ENCODE measurements around the gene PAFAH1B2.

DNA sequence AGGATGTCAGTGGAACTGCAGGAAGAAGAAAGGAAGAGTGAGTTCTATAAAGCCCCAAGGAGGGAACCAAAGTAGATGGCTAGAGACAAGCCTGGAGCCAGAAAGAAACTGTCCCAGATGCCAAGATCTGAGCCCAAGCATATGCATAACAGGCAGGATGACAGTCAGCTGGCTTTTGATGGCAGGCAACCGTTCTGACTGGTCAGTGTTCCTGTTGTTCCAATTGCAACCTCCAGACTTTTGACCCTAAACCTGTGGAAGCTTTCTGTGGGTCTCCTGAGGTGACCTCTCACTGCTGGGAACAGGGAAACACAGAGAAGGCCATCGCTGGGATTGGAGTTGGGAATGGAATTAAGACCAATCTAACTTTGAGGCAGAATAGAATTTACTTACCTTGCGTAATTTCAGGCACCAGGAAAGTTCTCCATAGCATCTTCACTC, 21.6 kb upstream of the NNMT start:
- RRBS, 2 experiments: no CpG with 5 or more reads among the region's 3 CpGs

DNA sequence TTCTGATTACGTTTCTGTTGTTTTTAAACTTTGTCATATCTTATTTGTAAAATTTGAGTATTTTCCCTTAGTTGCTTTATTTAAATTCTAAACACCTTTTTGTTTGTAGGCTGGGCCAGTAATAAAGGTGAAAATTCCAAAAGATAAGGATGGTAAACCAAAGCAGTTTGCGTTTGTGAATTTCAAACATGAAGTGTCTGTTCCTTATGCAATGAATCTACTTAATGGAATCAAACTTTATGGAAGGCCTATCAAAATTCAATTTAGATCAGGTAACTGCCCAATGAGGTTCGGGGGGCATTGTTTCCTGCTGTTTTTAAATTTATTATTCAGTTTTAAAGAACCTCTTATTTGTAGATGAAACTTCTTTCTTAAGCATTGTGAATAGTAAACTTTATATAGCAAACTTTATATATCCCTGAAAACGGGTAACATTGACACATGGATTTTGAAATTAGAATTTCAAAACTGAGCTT, 1.2 kb downstream of the RBM7 start:
- RRBS, 2 experiments: no CpG with 5 or more reads among the region's 4 CpGs

DNA sequence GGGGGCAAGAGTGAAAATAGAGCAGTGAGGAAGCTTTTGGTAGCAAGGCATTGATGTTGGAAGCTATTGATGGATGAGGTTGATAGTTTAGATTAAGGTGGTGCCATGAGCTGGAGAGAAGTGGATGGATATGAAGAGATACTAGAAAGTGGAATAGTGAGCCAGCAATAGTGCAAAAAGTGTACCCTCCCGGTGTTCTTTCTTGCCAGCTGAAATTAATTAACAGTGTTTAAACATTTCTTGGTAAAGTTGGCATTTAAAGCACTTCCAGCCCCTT, 3.7 kb downstream of the RBM7 start:
- RRBS, 2 experiments: no CpG with 5 or more reads among the region's 1 CpG

DNA sequence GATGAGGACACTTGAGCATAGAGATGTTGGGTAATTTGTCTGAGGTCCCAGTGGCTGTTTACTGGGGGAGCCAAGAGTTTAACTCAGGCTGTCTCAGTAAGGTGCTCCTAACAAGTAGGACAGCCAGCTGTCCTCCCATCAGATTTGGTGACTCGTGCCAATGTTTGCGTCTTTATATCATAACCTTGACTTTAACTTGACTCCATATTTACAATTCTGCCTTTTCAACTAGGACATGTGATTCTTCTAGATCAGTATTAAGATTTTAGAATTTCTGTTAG, 1.8 kb downstream of the REXO2 start:
- RRBS, 2 experiments: no CpG with 5 or more reads among the region's 2 CpGs

DNA sequence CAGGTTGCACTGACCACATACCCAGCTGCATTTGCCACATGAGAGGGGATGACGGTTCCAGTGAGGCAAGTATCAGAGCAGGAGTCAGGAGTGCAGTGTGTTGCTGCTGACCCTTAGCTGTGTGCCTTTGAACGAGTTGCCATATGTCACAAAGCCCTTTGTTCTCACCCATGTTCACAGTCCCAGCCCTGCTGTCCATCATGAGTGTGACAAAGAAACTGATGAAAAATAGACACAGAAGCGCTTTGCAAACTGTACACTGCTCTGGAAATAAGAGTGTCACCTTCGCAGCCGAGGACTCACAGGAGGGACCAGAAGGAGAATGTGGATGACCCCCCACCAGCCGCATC, 568.8 kb upstream of the CADM1 start:
- RRBS, 2 experiments: no CpG with 5 or more reads among the region's 6 CpGs

DNA sequence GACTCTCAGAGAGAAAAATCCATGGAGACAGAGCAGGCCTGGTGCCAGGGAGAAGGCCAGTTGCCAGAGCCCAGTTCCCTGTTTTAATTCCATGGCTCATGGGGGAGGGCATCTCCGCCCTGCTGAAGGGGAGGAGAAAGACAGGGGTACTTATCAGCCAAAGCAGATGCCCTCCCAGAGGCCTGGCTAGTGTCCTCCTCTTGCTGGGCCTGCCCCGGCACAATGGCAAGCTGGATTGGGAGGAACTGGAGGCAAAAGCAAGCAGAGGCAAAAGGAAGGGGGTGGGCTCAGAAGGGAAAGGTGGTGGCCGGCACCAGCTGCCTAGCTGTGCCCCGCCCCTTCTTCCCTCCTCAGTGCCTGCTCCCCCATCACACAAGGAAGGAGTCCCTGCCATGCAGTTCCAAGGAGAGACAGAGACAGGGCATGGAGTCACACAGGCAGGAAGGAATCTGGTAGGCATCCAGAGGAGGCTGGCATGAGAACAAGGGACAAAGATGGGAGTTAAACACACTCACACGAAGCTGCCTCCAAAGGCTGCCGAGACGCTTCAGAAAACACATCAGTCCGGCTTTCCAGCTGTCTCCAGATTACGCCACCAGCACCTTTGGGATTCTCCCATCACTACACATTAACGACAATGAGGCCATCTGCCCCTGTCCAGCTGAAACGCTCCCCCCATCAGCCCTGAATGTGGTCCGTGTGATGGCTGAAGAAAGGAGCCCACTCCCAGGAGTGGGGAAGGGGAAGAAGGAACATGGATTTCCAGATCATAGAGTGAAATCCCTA, 591.7 kb downstream of the BUD13 start:
- RRBS, 2 experiments: 37 to 51% methylated on average over 2 of the region's 12 CpGs

- RRBS, 2 experiments: no CpG with 5 or more reads among the region's 1 CpG
Measured at GRCh38 chr11:116257085-116257479, 515.7 kb downstream of the BUD13 start.

DNA sequence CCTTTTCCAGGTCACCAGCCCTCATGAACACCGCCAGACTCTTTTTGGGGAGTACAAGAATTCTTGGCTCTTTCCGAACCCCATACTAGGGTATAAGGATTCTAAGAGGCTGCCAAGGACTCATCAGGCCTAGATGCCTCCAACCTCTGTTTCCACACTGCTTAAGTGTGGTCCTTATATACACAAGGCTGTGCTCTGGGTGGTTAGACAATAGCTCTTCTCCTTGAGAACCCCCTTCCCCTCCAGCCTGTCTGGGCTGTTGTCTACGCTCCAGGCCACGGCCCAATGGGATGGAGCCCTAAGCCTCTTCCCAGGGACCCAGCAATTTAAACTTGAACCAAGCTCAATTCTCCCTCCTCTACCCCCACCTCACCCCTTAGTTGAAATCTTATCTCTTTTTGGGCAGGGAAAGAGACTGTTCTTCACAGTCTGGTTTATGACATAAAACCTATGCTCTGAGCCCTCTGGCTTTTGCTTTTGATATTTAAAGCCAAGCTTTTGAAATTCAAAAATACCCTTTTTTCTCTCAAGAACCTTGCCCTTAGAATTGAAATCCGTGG, 327.3 kb downstream of the BUD13 start:
- RRBS, 2 experiments: no CpG with 5 or more reads among the region's 5 CpGs

DNA sequence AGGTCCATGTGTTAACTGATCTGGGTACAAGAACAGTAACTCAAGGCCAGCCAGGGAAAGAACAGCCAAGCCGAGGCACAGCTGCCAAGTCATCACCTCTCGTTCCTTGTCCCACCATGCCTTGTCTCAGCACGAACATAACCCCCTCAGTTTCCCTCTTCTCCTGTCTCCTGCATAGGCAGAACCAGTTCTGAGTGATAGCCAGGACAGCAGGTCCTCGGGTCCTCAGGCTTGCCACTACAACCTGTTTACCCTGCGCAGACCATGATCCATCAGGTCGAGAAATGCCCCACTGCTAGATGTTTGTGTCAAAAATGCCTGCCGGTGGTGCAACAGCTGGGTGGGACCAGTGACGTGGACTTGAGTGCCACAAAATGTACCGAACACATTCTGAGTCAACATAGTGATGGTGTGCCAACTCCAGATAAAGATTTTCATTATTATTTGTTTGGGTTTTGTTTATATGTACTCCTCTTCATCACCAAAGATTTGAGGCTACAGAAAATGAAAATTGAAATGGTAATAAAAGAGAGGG, 14.3 kb downstream of the APOA4 start:
- RRBS, 2 experiments: no CpG with 5 or more reads among the region's 9 CpGs

- RRBS, 2 experiments: no CpG with 5 or more reads among the region's 1 CpG
Measured at GRCh38 chr11:116816278-116816686, 6.8 kb downstream of the APOA4 start.

DNA sequence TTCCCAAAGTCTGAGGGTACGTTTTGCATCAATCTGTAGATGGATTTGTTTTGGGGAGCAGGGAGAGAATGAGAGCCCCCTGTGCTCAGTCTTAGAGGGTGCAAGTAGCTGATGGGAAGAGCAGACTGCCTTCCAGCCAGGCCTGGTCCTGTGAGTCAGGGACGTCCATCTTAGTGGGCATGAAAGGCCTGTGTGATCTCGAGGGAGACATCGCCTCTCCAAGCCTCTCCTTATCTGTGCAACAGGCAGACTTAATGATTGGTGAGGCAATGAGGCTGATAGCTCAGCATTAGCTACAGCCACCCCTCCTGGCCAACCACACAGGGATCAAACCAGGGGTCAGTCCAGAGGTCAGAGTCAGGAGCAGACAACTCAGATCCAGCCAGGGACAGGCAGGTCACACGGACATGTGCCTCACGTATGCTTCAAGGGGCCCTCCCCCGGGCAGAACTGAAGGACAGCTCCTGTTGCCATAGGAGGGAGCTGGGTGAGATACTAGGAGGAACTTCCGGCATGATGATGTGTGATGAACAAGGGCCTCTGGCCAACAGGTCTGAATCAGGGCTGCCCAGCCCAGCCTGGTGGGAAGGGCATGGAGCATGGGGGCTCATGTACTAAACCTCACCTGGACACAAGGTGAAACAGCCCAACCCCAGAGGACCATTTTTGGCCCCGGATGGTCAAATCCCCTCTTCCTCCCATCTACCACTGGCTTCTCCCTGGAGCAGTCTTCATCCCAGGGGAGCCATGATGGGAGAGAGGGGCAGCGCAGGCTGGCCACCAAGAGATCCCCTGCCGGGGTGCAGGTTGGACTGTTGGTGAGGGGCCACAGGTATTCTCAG, 2.8 kb upstream of the APOC3 start:
- RRBS, 2 experiments: 64 to 75% methylated on average over 2 of the region's 11 CpGs

DNA sequence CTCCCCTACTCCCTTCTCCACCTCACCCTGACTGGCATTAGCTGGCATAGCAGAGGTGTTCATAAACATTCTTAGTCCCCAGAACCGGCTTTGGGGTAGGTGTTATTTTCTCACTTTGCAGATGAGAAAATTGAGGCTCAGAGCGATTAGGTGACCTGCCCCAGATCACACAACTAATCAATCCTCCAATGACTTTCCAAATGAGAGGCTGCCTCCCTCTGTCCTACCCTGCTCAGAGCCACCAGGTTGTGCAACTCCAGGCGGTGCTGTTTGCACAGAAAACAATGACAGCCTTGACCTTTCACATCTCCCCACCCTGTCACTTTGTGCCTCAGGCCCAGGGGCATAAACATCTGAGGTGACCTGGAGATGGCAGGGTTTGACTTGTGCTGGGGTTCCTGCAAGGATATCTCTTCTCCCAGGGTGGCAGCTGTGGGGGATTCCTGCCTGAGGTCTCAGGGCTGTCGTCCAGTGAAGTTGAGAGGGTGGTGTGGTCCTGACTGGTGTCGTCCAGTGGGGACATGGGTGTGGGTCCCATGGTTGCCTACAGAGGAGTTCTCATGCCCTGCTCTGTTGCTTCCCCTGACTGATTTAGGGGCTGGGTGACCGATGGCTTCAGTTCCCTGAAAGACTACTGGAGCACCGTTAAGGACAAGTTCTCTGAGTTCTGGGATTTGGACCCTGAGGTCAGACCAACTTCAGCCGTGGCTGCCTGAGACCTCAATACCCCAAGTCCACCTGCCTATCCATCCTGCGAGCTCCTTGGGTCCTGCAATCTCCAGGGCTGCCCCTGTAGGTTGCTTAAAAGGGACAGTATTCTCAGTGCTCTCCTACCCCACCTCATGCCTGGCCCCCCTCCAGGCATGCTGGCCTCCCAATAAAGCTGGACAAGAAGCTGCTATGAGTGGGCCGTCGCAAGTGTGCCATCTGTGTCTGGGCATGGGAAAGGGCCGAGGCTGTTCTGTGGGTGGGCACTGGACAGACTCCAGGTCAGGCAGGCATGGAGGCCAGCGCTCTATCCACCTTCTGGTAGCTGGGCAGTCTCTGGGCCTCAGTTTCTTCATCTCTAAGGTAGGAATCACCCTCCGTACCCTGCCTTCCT, 2.8 kb downstream of the APOC3 start:
- RRBS, 2 experiments: no CpG with 5 or more reads among the region's 14 CpGs

GRCh38 chr11:116843796-116844532, 6.5 kb upstream of the APOA1 start:
- RRBS, 2 experiments: no CpG with 5 or more reads among the region's 7 CpGs

DNA sequence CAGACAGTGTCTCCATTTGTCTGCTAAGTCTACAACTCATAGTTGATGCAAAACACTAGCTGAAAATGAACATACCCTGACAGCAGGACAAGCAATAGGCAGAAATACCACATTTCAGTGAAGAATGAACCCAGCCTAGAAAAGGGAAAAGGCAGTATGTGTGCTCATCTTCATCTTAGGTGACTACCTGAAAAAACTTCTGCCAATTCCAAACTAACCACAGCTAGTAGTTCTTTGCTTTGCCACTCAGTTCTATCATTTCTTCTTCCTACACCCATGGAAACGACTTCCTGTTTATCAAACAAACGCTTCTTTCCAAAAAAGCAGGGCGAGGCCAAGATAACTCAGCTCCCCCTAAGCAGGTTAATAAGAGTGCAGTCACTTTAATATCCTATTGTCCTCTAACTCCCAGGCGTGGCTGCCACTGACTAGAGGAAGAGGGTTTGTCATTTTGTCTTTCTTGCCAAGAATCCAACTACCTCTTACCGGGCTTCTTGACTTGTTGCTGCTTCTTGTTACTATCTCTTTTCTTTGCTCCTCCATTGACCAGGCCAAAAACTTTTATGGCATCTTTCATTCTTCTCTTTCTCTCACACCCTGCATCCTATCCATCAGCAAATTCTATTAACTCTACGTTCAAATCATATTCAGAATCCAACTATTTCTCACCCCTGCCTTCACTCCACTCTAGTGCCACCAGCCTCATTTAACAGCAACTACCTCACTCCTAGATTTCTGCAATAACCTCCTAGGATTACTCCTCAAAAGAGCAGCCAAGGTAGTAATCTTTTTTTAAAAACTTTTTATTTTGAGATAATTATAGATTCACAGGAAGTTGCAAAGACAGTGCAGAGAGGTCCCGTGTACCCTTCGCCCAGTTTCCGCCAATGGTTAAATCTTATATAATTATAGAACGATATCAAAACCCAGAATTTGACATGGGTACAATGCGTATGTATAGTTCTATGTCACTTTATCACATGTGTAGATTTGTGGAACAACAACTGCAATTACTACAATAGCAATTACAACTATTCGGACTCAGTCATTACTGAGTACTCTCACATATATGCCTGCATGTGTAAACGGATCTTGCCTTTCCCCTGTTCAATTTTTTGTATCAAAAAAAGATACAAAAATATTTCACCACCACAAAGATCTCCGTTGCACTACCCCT, 94.4 kb upstream of the APOA1 start:
- RRBS, 2 experiments: no CpG with 5 or more reads among the region's 14 CpGs

- RRBS, 2 experiments: 2% methylated on average over 28 to 30 of the region's 96 CpGs
Measured at GRCh38 chr11:117143762-117145022, at the start of gene PAFAH1B2. TSS of gene PAFAH1B2 (plus strand) at chr11:117144287.

- RRBS, 2 experiments: no CpG with 5 or more reads among the region's 16 CpGs
Measured at GRCh38 chr11:117170978-117171819, 7.3 kb upstream of the SIDT2 start.

- RRBS, 2 experiments: no CpG with 5 or more reads among the region's 11 CpGs
Measured at GRCh38 chr11:117196865-117197656, 2.1 kb upstream of the TAGLN start.

DNA sequence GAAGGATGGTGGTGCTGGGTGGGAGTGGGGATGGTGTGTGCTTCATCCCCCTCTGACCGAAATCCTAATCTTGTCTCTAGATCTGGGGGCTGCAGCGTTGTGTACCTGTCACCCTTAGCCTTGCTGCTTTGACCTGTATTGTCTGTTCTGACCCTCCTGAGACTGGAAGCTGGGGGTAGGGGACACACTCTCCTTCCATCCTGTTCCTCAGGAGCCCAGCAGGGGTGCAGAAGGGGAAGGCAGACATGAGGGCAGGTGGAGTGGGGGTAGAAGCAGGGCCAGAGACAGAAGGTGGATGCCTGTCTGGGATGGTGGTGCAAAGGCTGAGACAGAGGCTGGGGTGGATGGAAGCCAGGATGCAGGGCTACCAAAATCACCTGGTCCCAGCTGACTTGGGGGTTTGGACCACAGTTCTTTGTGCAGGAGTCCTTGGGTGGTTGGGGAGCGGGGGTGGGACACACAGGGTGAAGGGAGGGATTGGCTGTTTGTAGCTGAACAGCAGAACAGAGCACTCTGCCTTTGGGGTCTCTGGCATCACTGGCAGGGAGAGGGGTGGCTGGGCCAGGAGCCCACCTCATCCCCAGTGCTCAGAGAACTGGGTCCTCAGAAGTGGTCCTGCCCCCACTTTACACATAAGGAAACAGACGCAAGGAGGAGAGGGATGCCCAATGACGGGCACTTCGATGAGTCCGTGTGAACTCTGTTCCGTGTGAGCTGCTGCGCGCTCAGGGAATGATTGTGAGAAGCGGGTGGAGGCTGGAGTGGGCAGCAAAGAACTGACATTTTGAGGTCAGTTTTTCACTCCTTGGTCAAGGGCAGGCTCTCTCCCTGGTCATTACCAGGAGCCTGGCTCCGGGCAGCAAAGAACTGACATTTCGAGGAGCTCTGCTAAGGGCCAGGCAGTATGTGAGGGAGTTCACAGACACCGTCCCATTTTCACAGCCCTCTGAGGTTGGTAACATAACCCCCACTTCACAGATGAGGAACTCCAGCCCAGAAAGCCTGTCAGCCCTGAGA, 1.8 kb downstream of the TAGLN start:
- RRBS, 2 experiments: no CpG with 5 or more reads among the region's 14 CpGs

Measured in bronchial epithelial cell (primary cell).